ENCODE data around the genes NUP205 and MTPN.

- RRBS: no CpG with 5 or more reads among the region's 3 CpGs
Observed at GRCh38 chr7:134562914-134563527, 14.1 kb downstream of the AKR1B15 start.

DNA sequence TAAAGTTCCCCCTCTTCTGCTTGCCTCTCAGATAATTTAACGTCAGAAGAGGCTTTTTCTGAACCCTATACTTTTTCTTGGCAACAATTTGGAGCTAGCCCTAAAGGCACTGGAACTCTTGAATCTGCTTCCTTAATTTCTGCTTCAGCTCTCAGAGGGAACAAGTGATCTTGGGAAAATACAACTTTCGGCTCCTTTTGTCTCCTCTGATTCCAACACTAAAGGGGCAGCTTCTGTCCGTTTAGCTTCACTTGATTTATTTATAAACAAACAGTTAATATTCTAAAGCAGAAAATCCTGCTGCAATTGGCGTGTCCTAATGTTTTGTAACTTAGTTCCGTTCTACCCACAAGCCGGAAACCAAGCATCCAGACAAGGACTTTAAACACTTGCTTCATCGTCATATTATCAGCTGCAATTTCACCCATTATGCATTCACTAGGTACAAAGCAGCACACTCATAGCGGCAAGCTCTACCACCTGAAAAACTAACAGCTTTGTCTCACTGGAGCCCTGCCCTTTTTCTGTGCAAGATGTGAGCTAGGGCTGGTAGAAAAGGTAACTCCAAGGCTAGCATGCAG is 43.9 kb upstream of the BPGM start:
- RRBS: no CpG with 5 or more reads among the region's 8 CpGs

GRCh38 chr7:134729812-134730742 is 49.4 kb upstream of the CALD1 start:
- RRBS: no CpG with 5 or more reads among the region's 7 CpGs

GRCh38 chr7:134746061-134746536 is 33.3 kb upstream of the CALD1 start:
- RRBS: no CpG with 5 or more reads among the region's 1 CpG

DNA sequence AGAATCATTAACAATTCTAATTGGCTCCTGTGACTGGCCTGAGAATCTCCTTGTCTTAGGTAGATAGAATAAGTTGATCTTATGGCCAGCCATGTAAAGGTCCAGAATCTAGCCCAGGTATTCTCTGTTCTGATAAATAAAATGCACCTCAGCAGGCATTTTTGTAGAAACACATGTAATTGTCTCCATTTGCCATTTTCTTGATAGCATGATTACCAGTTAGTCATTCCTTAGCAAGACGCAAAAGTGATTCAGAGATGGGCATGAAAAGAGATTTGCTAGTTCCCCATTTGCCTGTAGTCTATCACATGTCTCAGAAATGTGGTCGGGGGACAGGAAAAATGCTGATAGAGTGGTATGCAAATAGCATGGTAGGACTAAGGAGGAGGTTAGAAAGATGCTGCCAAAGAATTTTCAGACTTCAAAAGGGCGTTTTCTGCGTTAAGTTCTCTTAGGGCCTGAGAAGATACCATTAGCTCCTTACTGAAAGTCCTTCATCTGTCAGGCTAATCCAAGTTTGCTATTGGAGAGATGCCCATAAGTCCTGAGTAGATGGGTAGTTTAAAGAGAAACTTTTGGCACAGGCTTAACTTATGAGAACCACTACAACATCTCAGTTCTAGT is 2.6 kb downstream of the CALD1 start:
- RRBS: no CpG with 5 or more reads among the region's 4 CpGs

GRCh38 chr7:134864796-134865989 is 85.8 kb downstream of the CALD1 start:
- RRBS: no CpG with 5 or more reads among the region's 12 CpGs

GRCh38 chr7:134866439-134867143 is 87.2 kb downstream of the CALD1 start:
- RRBS: no CpG with 5 or more reads among the region's 8 CpGs

DNA sequence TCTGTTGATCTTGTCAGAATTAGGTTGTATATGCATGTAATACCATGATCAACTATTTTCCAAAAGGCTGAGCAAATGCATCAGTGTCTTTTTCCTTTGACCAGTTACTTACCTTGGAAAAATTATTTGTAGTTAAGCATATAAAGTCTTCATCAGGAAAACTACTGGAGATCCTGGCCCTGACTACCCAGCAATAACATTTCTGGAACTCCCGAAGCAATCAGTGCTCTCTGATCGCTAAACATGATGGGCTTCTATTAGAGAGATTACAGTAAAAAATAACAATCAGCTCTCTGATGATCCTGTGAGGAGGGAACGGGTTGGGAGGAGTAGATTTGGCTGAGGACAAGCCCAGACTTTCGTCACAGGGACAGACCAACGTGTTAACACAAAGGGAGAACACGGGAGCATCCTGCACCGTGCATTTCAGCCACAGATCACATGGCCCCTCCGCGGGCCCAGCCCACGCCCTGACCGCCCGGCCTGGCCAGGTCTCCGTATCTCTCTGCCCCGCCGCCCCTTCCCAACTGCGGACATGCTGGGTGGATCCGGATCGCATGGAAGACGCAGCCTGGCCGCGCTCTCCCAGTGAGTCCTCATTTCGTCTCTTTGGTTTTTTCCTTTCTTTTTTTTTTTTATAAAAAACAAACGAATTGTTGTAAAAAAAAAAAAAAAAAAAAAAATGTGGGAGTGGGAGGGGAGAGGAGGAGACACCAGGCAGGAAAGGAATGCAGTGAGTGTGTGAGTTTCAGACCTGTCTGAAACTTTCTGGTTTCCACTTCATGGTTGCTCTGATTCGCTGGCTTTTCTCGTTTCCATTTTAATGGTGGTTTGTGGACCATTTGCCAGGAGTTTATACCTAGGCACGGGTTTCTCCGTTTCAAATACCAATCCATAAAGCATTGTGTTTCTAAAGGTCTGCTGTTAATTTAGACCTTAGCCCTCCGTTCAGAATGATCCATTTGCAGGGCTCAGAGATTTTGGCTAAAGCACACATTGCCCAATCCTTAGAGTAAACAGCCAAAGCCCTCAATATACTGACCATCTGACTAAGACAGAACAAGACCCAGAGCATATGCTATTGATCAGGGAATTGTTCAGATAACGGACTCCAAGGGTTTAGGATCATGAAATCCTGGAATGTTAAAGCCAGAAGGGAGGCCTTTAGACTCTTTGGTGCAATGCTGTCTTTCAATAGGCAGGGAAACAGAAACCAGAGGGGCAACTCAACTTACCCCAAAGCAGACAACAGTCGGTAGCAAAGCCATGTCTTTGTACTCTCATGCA is 94.8 kb upstream of the AGBL3 start:
- RRBS: 1% methylated on average over 5 of the region's 30 CpGs

GRCh38 chr7:134907590-134908370 is 78.5 kb upstream of the AGBL3 start:
- RRBS: no CpG with 5 or more reads among the region's 8 CpGs

DNA sequence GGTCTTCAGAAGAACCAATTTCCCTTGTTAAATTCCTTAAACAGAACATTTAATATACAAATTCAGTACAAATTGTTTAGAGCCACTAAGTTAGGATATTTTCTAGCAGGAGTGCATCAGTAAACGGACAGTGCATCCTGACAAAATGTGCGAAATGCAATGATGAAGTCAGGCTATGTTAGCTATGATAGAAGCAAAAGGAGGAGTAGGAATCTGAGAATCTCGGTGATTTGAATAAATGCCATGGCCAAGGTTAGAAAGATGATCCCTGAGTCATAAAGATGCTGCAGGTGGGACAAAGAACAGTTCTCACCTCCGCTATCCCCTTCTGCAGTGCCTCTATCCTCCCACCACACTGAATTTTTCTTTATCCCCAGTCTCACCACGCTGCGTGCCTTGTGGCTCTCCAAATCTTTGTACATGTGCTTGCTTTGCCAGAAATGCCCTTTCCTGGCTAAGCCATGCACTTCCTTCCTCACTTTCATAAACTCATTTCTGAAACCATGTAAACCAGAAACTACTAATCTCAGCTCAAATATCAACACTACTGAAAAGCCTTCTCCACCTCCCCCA is 31.8 kb upstream of the AGBL3 start:
- RRBS: no CpG with 5 or more reads among the region's 6 CpGs

- RRBS: no CpG with 5 or more reads among the region's 7 CpGs
Observed at GRCh38 chr7:134994951-134996125, 9.0 kb downstream of the AGBL3 start.

- RRBS: no CpG with 5 or more reads among the region's 2 CpGs
Observed at GRCh38 chr7:135144276-135144891, 3.5 kb upstream of the TMEM140 start.

- RRBS: 88% methylated on average over 1 of the region's 18 CpGs
Observed at GRCh38 chr7:135164097-135165027, 6.1 kb downstream of the CYREN start.

GRCh38 chr7:135557337-135558086 is at the start of gene NUP205:
TSS of gene NUP205 (plus strand) at chr7:135557917.
- RRBS: no CpG with 5 or more reads among the region's 31 CpGs

- RRBS: no CpG with 5 or more reads among the region's 8 CpGs
Observed at GRCh38 chr7:135633991-135634782, 28.1 kb upstream of the STMP1 start.

DNA sequence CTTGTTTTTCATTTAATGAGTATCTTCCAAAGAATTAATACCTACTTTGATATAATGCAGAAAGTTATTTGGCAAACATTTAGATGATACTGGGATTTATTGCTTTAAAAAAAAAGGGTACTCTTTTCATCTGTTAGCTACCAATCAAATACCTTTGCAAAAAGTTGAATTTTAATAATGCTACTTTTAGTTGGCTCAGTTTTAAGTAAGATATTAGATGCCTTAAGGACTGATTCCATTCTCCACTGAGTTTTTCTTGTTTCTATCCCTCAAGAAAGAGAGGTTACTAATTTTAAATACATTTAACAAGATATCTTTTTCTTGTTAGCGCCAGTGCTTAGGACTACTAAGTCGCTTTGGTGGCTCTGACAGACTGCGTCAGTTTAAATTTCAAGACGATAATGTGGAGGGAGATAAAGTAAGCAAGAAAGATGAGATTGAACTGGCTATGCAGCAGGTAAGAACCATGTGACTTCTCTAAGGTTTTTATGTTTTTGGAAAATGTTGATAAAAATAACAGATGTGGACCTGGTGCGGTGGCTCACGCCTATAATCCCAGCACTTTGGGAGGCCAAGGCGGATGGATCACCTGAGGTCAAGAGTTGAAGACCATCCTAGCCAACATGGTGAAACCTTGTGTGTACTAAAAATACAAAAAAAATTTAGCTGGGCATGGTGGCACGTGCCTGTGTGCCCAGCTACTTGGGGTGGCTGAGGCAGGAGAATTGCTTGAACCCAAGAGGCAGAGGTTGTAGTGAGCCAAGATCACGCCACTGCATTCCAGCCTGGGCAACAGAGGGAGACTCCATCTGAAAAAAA is 24.5 kb upstream of the STMP1 start:
- RRBS: no CpG with 5 or more reads among the region's 9 CpGs

GRCh38 chr7:135773485-135773884 is 24.9 kb upstream of the FAM180A start:
- RRBS: no CpG with 5 or more reads among the region's 5 CpGs

DNA sequence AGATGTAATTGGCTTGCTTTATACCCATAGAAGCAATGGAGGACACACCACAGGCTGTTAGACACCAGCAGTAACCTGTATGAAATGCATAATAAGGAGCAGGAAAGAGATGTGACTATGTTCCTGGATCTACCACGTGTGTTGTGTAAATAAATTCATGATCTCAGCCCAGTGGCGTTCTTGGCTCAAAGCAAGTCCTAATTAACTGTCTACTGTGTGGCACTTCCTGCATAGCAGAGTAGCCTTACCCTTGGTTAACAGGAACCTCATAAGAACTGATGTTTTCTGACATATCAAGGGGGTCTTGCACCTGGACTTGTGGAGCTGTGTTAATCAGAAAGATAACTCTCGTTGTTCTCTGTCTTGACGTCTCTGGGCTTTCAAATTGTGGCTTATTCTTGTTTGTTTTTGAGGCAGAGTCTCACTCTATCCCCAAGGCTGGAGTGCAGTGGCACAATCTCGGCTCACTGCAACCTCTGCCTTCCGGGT is 25.7 kb upstream of the FAM180A start:
- RRBS: no CpG with 5 or more reads among the region's 6 CpGs

DNA sequence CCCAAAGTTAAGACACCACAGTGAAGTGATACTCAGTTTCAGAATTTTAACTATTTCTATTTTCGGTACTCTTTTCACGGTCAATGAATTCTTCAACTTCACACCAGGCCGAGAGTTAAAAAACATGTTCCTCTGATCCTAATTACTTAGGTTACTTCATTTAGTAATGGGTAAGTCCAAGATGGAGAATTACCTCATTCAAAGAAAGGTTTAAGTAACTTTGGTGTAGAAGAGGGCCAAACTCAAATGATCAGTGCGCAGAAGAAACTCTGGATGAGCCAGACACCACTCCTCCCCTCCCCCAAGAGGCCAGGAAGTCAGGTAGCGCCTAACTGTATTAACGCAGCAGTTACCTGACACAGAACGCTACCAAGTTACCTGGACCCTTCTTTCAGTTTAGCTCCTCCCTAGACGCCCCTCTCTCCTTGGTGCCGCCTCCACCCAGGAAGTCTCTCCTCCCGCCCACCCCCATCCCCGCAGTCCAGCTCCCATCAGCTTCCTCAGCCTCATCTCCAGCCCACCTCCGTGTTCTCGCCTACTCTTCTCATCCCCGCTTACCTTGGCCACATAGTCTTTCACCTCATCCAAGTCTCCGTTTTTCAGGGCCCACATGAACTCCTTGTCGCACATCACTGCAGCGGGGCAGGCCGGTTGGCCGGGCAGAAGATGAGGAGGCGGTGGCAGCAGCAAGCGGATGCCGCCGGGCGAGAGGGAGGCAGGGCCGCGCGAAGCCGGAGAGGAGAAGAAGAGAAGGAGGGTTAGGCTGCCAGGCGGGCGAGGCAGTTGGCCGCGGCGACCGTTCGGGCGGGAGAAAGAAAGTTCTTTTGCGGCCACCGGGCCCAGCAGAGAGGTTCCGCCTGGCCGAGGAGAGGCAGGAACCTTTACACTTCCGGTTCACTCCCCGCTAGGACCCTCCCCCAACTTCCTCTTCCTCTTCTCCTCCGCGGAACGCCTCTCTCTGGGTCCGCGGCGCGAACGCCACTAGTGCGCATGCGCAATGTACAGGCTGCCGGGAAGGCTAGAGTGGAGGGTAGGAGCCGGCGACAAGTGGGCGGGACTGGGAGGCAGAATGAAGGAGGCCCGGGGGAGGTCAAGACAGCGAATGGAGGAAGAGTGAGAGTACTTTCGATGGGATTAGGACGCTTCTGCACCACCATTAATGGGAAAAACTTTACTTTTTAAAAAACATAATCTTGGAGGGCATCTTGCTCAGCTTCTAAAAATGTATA is at the start of gene MTPN:
Gene MTPN, minus strand, starts transcription at position 889 of the 1,229 bp plus-strand sequence.
- RRBS: 3% methylated on average over 18 of the region's 60 CpGs

DNA sequence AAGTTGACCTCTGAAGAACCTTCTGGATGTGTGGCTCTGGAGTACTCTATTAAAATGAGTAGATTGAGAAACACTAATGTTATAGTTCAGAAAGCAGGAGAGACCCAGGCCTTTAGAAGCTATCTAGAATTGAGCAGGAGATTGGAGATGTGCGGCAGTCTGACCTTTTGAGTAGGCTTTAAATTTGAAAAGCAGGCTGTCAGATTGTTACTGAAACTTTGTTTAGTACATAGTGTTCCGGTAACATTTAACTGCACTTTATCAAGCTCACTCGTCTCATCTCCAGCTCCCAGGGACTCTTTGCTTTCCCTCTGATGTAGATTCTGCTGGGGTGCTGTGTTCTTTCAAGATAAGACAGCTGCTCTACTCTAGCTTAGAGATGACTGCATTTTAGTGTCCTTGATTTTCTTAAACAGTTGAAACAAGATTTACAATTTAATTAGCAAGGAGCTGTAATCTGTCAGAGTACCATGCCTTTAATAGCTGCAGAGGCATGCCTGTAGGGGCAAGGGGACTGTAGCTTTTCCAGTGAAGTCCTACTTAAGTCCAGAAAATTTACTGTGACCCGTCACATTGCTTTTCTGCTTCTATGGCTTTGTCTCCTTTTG is 56.3 kb upstream of the MTPN start:
- RRBS: no CpG with 5 or more reads among the region's 4 CpGs

Measured in retinal pigment epithelial cell (primary cell).